A172 (cell line): ENCODE data around the gene LMLN.

DNA sequence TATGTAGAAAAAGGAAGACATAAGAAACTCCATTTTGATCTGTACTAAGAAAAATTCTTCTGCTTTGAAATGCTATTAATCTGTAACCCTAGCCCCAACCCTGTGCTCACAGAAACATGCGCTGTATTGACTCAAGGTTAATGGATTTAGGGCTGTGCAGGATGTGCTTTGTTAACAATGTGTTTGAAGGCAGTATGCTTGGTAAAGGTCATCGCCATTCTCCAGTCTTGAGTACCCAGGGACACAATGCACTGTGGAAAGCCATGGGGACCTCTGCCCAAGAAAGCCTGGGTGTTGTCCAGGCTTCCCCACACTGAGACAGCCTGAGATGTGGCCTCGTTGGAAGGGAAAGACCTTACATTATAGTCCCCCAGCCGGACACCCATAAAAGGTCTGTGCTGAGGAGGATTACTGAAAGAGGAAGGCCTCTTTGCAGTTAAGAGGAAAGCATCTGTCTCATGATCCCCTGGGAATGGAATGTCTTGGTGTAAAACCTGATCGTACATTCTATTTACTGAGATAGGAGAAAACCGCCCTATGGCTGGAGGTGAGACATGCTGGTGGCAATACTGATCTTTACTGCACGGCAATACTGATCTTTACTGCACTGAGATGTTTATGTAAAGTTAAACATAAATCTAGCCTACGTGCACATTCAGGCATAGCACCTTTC lies 6.4 kb downstream of the PIGZ start:
- RAMPAGE, long total RNA: no peak

GRCh38 chr3:197060182-197060468 lies 30.5 kb upstream of the MELTF start:
- RAMPAGE, long total RNA: no peak

DNA sequence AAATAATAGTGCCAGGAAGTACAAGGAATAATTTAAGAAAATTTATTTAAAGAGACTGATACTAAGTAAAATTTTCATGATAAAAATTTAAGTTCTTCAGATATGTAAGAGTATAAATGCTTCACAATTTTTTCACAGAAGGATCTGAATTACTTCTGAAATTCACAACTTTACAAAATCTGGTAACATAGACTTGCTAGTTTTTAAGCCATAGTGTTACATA lies 123.2 kb downstream of the DLG1 start:
- RAMPAGE, long total RNA: no peak

- RAMPAGE, long total RNA: no peak
These were observed 54.5 kb upstream of the DLG1 start for GRCh38 chr3:197352900-197353412.

DNA sequence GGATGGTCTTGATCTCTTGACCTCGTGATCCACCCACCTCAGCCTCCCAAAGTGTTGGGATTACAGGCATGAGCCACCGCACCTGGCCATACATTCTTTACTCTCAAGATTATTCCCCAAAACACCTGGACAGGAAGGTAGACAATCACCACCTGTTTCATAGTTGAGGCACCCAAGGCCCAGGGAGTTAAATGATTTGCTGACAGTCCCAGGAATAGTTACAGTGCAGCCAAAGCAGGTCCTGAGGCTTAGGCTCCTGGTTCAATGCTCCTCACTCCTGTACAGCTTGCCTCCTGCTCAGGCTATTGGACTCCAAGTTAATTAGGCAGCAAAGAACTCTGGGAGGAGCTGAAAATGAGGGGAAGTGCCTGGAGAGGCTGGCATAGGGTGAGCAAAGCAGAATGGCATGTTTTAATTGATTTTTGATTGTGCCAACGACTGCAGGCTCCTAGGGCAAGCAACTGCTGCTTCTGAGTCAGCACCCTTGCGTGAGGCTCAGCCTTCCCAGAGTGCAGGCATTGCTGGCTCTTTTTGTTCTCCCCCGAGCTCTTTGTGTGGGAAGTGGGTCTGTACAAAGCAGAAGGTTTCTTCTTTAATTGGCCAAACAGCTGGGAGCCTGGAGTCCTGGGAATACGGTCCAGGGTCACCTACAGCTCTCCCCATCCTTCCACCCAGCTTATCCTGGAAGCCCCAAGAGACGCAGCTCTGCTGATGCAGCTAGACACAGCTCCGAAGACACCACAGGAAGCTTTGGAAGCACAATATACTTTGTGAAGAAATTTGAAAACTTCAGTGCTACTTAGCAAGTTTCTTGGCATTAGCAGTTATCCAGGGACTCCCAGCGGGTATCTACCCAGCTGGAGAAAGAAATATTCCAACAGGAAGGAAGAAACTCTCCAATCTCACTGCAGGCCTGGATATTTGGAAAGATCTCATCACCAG lies 77.0 kb downstream of the BDH1 start:
- RAMPAGE, long total RNA: no peak

- RAMPAGE, long total RNA: no peak
These were observed 33.5 kb downstream of the BDH1 start for GRCh38 chr3:197522063-197522927.

DNA sequence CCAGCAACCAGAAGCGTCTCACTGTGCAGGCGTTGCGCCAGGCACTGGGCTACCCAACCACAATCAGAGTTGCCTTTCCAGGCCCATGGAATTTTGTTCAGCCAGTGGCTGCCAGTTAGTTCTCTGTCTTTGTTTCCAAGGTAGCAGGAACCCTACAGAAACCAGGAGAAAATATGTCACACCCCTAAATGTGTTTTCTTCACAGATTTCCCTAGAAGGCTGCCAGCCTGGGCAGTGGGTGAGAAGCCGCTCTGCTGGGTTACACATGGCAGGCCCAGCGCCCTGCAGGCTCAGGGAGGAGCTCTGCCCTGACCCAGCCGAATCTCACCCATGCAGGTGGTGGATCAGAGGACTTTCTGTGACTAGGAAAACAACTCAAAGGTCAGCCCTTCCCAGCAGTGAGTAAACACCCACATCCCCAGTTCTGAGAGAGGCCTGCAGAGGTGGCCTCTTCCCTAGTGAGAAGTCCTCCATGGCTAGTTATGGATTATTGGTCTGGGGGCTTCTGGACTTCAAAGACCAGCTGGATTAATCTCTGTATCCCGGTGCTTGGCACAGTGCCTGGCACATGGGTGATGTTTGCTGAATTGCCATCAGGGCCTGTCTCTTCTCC lies 34.6 kb upstream of the BDH1 start:
- RAMPAGE, long total RNA: no peak

- RAMPAGE, long total RNA: no peak
These were observed 20.3 kb downstream of the LRCH3 start for GRCh38 chr3:197811358-197811768.

- RAMPAGE, long total RNA: no peak
These were observed 59.9 kb downstream of the LRCH3 start for GRCh38 chr3:197850893-197851378.

- RAMPAGE, long total RNA: no peak
These were observed 3.6 kb downstream of the RPL35A start for GRCh38 chr3:197953262-197954259.

GRCh38 chr3:197957506-197958305 lies 2.1 kb downstream of the IQCG start:
- RAMPAGE, long total RNA: no peak

DNA sequence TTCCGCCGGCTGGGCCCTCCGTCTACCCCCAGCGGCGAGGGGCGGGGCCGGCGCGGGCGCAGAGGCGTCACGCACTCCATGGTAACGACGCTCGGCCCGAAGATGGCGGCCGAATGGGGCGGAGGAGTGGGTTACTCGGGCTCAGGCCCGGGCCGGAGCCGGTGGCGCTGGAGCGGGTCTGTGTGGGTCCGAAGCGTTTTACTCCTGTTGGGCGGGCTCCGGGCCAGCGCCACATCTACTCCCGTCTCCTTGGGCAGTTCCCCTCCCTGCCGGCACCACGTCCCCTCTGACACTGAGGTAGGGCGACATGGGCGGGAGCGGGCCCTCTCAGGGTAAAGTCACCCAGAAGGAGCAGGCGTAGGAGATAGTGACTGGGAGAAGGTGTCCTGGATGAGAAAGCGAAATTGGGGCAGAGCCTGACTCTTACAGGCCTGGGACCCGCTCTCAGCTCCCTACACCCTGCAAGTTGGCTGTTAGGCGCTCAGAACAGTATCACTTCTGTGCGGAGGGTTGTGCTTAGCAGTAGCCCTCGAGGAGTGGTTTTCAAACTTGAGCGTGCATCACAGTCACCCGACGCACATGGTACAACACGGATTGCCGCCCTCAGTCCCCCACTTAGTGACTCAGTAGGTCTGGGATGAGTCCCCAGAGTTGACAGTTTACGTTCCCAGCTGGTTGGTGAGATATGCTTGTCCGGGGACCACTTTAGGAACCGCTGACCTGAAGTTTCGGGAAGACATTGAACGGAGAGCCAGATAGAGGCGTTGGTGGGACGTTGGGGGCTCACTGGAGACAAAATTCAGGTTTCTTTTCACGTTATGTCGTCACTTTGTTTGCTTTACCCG lies at the start of gene LMLN:
Gene LMLN (plus strand): TSS at position 74 of the 845 bp plus-strand sequence.
- RAMPAGE, long total RNA: no peak

DNA sequence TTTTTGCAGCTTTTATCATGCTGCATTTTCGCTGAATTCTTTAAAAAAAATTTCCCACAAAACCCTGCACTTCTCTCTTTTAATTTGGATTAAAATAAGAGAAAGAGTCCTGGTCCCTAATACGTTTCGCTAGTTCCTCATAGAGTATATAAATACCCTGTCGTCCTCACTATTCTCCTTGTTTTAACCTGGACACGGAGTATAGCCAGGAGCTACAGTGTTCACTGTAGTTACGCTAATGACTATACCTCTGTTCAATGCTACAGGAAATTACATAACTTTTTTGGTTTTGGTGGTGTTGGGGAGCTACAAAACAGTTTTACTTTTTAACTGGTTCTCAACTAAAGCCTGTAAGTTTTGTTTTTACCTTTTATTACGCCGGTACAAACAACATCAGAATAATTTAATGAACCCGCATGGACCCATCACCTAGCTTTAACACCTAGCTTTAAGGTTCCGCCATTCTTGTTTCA lies 1.5 kb downstream of the LMLN start:
- RAMPAGE, long total RNA: no peak